Fibroblast of villous mesenchyme (primary cell): ENCODE data around the genes ERCC6L2, ZNF367 and CDC14B.

GRCh38 chr9:95023874-95024136 lies 293.7 kb downstream of the FANCC start:
- CAGE, long polyA plus RNA, result no peak

- CAGE, long polyA plus RNA, result no peak
These were observed 291.7 kb downstream of the FANCC start for GRCh38 chr9:95025556-95026400.

- CAGE, long polyA plus RNA, result no peak
These were observed 261.5 kb downstream of the FANCC start for GRCh38 chr9:95055652-95056672.

DNA sequence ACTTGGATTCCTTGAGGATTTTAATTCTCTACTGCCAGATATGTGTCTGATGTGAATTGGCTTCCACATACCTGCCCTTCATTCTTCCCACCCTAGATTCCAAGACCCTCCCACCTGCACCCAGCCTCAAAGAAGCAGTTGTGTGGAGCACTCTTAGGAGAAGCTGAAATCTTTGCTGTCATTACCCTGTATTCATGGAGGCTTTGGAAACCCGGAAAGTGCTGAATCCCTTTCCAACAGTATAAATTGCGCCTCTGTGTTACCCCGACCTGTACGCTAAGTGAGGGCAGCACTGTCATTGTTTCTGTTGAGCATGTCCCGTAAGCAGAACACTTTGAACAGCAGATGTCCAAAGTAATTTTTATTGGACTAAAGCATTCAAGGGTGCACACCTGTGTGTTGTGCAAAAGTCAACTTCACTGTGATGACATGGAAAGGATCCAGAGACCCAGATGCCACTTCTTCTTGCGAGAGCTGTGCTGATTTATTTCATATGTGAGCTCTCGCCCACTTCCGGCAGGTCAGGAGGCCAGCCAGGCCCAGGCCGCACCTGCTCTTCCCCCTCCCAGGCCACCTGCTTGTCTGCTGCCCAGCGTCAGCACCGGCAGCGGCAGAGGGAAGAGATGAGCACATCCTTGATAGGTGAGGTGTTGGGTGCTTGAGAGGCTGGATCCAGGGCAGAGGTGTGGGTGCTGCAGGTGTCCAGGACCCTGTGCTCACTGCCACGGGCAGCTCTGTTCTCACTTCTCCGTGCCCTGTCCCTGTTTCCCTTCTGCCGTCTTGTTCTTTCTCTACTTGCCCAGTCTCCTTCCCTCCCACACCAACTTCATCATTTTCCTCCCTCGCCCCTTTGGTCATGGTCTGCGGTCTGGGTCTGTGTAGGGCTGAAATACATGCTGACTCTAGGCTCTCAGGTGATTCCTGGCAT lies 243.0 kb downstream of the FANCC start:
- CAGE, long polyA plus RNA, result no peak

- CAGE, long polyA plus RNA, result no peak
These were observed 46.5 kb downstream of the PTCH1 start for GRCh38 chr9:95462162-95463318.

GRCh38 chr9:95495174-95495536 lies 13.9 kb downstream of the PTCH1 start:
- CAGE, long polyA plus RNA, result no peak

DNA sequence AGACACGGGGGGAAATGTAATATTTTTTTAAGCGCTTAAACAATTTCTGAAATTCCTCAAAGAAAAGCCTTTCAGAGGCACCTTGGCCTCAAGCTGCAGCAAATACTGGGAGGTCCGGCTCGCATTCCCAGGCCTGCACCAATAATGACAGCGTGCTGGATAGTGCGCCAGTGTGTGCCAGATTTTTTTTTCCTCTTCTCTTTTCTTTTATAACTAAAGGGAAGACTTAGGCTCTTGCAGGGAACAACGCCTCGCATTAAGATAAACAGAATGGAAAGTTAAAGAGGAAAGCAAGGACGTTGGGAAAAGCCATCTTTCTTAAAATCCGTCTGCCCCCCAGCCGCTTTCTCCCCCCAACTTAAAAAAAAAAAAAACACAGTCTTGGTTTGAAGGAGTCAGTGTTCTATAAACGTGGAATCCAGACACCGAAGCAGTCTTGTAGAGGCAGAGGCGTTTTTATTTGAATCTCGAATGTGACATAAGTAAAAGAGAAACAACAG lies 627 bp upstream of the PTCH1 start:
- CAGE, long polyA plus RNA, result no peak

DNA sequence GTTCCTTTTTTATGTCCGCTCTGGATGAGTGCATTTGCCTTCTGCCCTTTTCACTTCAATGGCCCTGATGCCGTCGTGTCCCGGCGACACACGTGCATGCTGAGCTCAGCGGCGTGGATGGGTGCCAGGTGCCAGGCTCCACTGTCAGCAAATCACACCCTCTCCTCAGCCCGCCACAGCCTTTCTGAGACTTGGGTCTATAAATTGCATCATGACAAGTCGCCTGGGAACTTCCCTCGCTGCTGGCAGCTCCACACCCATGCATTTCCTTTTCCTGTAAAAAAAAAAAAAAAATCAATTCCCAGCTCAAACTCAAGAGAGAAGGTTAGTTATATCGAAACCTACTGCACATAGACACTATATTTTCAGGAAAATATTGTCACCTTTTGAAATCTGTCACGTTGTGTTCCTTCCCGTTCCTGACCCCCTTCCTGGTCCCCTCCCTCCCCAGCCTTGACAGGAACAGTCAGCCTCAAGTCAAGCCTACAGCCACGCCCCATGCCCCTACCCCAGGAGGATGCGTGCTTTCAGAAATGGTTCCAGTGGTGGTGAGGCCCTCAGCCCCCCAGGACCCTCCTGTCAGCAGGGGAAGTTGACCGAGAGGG lies 117.9 kb upstream of the PTCH1 start:
- CAGE, long polyA plus RNA, result no peak

GRCh38 chr9:95709095-95709328 lies 166.5 kb upstream of the ERCC6L2 start:
- CAGE, long polyA plus RNA, result no peak

- CAGE, long polyA plus RNA, result no peak
These were observed 164.5 kb upstream of the ERCC6L2 start for GRCh38 chr9:95710994-95711340.

GRCh38 chr9:95831487-95832133 lies 43.9 kb upstream of the ERCC6L2 start:
- CAGE, long polyA plus RNA, result no peak

DNA sequence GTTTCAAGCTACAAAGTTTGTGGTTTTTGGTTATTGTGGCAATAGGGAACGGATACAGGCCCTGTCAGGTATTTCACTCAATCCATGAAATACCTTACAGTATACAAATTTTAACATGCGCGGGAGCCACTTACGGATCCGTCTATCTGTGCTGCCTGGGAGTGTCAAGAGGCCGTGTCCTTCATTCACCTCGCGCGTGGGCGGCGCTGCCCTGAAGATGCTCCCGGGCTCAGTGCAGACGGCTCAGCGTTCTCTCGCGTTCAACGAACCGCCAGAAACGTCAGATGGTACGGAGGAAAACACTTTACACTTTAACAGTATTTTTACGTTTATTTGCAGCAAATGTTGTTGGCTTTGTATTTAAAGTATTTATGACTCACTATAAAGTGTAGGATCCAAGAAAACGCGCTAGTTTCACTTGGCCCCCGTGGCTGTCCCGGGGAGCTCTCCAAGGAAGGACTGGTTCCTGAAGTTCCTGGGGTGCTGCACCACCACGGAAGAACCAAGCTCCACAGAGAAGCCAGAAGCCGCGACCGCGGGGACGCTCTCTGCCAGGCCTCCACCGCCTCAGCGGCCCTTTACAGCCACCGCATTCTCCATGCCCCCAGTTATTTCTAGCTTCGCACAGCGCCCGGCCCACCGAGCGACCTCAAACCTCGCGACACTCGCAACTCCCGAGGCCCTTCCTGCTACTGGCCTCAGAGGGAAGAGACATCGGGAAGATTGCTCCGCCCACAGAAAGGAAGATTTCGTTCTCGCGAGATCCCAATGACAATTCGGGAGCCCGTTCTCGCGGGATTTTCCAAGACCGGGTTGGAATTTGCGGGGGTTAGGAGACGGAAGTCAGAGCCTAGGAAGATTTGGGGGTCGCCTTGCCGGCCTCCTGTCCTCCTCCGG lies at the start of gene ERCC6L2:
Gene ERCC6L2 (plus strand): TSS at position 846 of the 897 bp plus-strand sequence.
- CAGE, long polyA plus RNA, result no peak

- CAGE, long polyA plus RNA, result no peak
These were observed 147.2 kb downstream of the ERCC6L2 start for GRCh38 chr9:96022638-96023072.

DNA sequence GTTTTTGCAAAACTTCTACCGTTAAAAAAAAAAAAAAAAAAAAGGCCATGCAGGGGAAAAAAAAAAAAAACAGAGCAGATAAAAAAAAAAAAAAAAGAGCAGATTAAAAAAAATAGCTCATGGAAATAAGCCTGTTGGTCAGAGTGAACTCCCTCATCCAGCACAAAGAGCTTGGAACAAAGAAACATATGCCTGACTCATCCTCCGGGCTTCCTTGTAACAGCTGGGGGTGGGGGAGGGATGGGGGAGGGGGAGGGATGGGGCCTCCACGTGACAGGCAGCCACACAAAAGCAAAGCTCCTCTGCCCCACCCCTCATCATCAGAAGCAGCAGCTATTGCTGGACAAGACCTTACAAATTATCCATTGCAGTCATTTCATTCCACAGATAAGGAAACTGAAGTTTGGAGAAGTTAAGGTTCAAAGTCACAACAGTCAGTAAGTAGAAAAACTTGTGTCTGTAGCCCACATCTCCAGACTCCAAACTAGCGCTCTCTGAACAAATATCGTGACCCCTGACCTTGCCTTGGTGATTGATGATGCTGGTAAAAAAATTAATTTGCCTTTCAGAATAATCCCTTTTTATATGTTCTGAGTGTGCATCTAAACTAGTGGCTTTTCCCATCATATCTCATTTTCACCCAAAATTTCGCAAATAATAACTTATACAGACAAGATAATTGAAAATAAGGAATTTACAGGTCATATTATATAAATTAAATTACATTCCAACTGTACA lies 38.9 kb downstream of the SLC35D2 start:
- CAGE, long polyA plus RNA, result no peak

GRCh38 chr9:96407100-96407425 lies 11.1 kb downstream of the ZNF367 start:
- CAGE, long polyA plus RNA, result no peak

DNA sequence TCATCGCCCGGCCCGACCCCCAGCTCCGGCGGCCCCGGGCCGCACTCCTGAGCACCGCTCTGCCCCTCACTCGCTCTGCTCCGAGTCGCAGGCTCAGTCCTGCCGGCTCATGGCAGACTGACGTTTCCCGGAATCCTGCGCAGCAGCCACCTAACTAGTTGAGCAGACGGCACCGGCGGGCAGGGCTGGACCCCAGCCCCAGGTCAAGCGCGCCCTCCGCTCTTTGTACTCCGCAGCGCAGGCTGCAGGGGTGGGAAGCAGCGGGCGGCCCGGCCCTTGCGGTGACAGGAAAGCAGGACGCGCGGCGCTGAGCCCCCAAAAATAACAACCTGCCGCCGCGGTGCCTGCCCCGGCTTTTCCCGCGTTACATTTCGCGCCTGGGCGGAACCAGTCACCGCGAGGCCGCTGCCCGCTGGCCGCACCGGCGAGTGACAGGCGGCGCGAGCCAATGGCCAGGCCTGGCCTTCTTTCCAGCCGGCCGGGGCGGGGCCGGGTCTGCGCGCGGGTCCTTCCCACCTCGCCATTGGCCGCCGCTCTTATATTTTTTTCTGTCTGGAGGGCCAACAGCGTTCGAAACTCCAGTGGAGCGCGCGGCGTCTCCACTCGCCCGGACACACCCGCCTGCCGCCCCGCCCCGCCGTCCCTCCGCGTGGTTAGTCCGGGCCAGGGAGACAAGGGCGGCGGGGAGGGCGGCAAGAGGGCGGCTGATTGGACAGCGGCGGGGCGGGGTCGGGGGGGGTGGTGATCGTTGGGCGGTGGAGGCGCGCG lies at the start of gene ZNF367:
Gene ZNF367 (minus strand): TSS at position 342 of the 768 bp plus-strand sequence.
- CAGE, long polyA plus RNA, result no peak

- CAGE, long polyA plus RNA, result no peak
These were observed 52.6 kb downstream of the HABP4 start for GRCh38 chr9:96502588-96502973.

DNA sequence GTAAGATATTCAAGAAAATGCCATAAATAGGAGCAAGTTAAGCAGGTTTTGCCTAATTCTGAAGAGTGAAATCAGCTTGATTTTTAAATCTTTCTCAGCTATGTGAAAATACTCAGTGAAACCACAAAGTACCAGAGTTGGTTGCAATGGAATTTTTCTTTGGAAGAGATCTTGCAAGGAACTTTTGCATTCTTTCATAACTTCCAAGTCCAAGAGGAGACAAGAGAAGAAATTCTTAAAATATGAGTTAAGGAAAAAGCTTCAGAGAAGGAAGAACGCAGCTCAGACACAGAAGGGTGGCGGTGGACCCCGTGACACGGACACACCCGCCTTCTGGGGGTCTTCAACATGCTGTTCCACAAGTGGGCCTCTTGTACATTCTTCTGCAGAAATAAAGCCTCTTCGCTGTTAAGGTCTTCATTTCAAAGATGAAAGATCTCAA lies 64.5 kb downstream of the HABP4 start:
- CAGE, long polyA plus RNA, result no peak

DNA sequence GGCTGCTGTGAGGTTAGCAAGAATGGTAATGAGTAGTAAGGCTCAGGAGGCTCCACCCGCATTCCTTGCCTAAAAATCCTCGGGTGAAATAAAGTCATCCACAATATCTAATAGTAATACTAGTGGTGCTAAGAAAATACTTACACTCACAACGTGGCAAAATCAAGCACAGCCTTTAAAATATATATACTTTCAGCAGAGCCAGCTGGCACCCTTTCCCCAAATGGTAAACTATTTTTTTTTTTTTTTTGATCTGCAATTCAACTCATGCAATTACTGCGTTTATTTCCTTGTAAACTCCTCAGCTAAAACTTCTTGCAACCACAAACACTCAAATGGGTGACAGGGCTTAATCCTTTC lies 53.5 kb downstream of the CDC14B start:
- CAGE, long polyA plus RNA, result no peak

GRCh38 chr9:96619030-96620285 lies at the start of gene CDC14B:
Gene CDC14B (minus strand): TSS chr9:96619843.
- CAGE, long polyA plus RNA, result no peak